AG08470 (cell line): ENCODE results near the genes PCDHB14 and PCDHGB4.

- RRBS = no CpG with 5 or more reads among the region's 15 CpGs
Observed at GRCh38 chr5:141223067-141223749, at the start of gene PCDHB14. PCDHB14 (plus strand) TSS chr5:141223343.

DNA sequence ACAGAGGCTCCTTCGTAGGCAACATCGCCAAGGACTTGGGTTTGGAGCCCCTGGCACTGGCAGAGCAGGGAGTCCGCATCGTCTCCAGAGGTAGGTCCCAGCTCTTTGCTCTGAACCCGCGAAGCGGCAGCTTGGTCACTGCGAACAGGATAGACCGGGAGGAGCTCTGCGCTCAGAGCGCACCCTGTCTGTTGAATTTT is 430 bp downstream of the PCDHGA2 start:
- RRBS = no CpG with 5 or more reads among the region's 11 CpGs

DNA sequence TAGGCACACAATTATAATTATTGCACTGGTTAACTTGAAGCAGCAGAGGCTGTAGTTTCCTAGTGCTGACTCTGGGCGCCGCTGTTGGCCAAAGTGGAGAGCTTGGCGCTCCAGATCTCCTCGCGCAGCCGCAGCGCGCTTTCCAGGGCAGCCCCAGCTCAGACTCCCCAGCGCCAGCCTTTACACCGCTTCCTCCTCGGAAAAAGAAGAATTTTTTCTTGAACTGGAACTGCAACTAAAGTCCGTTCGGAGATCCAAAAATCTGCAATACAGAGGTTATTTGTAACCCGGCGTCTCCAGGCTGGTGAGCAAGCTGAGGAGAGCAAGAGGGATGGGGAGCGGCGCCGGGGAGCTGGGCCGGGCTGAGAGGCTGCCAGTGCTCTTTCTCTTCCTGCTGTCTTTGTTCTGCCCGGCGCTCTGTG is at the start of gene PCDHGB4:
TSS of gene PCDHGB4 (plus strand) at position 145 of the 422 bp plus-strand sequence.
- RRBS = 29% methylated on average over 2 of the region's 21 CpGs

- RRBS = no CpG with 5 or more reads among the region's 5 CpGs
Observed at GRCh38 chr5:141521057-141521869, 32.4 kb downstream of the PCDHGC5 start.

- RRBS = no CpG with 5 or more reads among the region's 10 CpGs
Observed at GRCh38 chr5:141560028-141561530, 58.2 kb downstream of the DIAPH1 start.

DNA sequence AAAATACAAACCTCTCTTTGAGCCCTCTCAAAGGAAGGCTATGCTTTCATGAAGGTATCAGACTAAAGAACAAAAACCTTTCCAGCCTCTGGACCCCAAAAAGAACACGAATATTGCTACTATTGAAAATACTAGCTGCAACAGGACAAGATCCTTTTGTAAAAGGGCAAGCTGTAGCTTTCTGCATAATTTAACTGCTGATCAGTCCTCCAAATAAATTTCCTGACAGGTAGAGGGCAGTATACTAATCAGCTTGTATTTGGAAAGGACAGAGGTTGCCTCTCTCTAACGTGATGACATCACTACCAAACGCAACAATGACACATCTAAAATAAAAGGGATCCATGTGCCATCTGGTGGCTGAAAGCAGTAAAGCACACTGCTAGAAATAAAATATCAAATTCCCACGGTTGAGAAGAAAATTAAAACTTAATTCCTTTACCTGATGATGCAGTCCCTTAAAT is 54.7 kb downstream of the DIAPH1 start:
- RRBS = no CpG with 5 or more reads among the region's 4 CpGs

GRCh38 chr5:141564511-141565000 is 54.2 kb downstream of the DIAPH1 start:
- RRBS = no CpG with 5 or more reads among the region's 3 CpGs

DNA sequence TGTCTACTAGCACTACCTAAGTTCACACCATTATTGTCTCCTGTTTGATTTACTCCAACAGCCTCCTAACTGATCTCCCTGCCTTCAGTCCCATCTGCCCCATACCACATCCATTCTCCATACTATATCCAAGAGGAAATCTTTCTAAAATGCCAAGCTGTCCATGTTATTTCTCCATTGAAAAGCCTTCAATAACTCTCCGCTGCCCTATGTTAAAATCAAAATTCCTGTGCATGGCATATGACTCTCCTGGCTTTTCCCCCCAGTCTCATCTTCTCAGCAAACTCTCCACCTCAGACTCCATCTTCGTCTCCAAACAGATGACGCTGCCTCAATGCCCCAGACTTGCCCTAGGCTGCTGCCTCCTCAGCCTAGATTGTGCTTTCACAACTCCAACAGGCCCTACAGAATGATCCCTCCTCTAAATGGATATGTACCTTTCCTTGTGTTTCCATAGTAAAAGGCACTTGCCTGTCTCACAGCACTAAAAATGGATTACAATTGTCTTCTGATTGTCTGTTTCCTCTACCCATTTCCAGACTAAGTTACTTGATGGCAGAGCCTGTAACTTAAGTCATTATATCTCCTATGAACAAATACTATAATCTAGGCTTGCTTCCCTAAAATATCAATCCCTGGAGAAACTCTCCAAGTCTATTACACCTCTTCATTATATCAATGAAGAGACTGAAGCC is 27.8 kb downstream of the DIAPH1 start:
- RRBS = no CpG with 5 or more reads among the region's 3 CpGs

DNA sequence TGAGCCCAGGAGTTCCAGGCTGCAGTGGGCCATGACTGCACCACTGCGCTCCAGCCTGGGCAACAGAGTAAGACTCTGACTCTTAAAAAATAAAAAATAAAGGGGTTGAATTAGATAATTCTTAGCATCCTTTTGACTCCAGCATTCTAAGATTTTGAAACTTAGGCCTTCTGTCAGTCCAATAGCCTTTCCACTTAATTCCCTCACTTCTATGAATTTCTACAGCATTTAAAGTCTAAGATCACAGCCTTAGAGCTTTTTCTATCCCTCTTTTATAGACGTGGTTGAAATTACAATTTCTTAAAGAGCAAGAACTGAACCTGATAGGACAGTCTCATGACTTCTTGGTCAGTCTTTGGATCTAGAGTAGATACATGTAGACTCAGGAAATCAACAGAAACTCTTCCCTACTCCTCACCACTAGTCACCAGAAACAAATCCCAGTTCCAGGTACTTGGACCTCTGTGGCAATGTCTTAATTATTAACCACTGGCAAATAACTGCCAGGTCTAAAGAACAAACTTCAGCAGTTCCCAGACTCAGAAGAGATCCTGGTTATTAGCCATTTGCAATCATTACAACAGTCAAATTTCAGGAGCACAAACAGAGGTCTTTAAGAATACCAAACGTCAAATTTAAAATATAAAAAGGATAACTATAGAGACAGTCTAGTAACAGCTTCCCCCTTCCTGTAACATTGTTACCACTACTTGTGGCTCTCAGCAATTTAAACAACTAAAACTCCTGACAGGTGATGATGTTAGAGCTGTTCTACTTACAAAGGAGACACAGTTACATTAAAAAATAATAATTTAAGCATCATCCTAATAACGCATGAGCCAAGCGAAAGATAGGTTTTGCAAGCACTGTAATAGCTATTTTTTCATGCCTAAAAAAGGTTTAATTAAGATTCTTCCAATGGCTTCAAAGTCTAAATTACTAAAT is 10.3 kb downstream of the DIAPH1 start:
- RRBS = no CpG with 5 or more reads among the region's 5 CpGs

DNA sequence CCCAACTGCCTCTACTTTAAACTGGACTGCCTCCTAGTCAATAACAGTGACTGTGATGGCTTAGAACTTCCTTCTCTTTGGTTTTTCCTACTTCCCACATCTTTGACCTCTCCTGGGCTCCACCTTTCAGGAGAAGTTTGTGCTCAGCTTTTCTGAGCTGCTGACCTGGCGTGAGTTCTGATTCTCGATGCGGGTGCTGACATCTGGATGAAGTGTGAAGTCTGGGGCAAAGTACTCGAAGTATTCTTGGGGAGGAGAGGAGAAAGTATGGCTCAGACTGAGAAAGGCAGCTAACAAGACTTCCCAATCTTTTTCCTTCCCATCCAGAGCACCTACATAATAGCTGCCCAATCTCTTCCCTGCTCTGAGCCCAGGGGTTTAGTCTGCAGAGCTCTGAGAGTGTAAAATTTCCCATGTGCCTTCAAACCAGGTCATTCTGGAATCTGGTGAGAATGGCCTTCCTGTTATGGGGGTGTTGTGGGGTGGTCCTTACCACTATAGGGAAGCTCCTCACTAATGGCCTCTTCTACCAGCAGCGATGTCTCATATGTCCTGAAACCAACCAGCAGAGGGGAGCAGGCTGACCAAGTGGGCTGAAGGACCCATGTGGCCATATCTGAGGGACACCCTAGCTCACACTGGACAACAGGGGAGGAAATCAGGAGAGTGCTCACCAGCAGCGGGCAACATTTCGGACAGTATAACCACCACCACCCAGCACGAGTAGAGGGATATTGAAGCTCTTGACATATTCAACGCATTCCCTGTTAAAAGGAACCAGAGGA is 6.9 kb upstream of the DIAPH1 start:
- RRBS = no CpG with 5 or more reads among the region's 9 CpGs

DNA sequence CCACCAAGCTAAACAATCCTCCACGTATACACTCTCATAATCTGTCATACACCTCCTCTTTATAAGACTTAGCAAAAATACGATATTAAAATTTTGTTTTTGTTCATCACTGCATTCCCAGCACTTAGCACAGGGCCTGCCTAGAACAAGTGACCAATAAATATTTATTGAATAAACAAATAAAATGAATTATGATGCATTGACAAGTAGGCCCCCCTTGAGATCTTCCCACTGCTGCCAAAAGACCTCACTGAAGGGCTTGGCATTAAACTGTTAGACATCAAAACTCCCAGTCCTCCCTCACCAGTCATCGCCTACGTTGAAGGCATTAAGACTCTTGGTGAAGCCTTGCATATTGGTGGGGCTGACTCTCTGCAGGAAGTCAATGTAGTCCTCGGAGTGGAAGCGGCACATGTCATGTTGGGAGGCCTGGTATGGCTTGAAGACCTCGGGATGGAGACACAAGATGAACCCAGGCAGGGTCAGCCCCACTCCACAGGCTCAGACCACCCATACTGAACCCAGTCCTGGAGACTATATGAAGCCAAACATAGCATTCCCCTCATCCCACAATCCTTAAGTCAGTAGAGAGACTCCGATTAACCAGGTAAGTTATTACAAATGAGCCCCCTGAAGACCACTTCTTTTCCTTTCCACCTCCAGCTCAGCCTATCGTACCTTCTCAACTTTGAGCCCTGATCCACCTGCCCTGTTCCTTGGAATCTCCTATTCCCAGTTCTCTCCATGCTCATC is 2.0 kb downstream of the HDAC3 start:
- RRBS = no CpG with 5 or more reads among the region's 9 CpGs

GRCh38 chr5:141693165-141693916 is 11.3 kb upstream of the ARAP3 start:
- RRBS = no CpG with 5 or more reads among the region's 21 CpGs

DNA sequence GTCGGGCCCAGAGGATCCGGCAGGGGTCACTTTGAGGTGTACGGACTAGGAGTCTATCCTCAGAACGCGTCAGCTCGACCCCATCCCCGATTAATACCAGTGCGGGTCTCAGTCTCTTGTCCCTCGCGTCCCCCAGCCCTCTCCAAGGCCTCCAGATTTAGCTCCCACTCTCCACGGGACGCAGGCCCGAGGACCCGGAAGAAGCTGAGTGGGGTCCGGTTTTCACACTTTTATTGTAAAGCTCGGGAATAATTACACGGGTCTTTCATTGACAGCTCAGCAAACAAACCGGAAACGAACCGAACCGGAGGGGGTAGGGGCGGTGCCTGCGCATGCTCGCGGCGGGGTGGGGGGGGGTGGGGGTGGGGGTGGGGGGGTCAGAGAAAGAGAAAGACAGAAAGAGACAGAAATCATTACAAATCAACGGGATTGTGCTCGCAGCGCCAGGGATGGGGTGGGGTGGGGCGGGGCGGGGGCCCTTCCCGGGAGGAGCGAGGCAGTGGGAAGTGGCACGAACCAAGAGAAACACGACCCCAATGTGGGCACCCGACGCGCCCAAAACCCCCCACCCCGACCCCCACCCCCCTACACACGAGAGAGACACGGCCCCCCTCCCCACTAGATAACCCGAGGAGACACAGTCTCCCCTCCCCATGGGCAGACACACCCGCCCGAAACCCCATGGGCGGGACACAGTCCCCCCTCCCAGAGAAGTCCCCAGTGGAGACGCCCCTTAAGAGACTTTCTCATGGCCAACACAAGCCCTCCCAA is 27.8 kb downstream of the PCDH1 start:
- RRBS = 0% methylated on average over 2 of the region's 46 CpGs

- RRBS = 22% methylated on average over 5 of the region's 13 CpGs
Observed at GRCh38 chr5:141853859-141854197, 24.4 kb downstream of the PCDH1 start.

DNA sequence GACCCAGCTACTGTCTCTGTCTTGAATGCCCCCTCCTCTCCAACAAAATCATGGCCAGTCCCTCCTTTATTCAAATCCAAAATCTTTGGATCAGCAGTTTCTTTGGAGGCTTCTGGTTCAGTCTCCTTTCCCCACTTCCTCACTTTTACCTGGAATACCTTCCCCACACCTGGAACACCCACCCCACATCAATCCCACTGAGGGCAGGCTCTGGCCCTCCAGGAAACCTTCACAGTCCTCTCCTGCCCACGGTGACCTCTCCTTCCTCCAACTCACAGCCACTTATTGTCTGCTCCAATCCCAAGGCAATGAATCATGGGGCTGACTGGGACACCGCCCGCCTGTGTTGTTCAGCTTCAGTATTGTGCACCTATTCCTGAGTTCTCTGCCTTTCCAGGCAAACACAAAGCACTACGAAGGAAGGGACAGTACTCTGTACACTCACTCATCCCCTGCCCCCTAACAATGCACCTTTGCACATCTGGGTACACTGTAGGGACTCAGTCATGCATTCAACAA is 7.4 kb downstream of the PCDH1 start:
- RRBS = no CpG with 5 or more reads among the region's 4 CpGs

DNA sequence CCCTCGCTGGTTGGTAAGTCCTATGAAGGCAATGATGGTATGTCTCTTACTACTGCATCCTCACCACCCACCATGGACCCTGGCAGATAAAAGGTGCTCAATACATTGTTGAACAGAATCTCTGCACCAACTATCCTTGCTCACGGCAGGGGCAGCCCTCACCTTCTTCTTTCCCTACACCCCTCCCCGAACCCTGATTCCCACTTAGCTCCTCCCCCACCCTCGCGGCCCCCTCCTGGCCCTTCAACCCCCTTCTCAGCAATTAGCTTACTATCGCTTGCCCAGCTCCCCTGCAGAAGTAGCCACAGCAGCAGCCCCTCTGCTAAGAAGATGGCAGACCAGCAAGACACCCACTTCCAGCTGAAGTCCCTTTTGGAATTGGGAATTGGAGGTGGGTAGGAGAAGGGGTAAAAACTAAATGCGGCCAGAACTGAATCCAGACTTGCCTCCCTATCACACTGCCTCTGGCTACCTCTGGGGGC is 2.9 kb downstream of the PCDH1 start:
- RRBS = no CpG with 5 or more reads among the region's 7 CpGs

DNA sequence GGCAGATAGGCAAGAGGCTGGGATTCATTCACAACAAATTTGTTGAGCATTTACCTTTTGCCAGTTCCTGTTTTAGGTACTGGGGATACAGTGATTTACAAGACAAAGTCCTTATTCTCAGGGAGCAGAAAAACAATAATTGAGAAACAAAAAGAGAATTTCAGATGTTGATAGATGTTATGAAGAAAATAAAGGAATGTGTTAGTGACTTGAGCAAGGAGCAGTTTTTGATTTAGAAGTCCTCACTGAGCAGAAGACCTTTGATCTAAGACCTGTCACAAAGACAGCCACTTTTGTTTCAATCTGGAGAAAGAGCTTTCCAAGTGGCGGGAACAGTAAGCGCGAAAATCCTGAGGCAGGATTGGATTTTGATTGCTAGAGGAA is 7.2 kb downstream of the DELE1 start:
- RRBS = no CpG with 5 or more reads among the region's 3 CpGs

- RRBS = 2% methylated on average over 2 of the region's 36 CpGs
Observed at GRCh38 chr5:142011878-142012917, 629 bp downstream of the GNPDA1 start.

DNA sequence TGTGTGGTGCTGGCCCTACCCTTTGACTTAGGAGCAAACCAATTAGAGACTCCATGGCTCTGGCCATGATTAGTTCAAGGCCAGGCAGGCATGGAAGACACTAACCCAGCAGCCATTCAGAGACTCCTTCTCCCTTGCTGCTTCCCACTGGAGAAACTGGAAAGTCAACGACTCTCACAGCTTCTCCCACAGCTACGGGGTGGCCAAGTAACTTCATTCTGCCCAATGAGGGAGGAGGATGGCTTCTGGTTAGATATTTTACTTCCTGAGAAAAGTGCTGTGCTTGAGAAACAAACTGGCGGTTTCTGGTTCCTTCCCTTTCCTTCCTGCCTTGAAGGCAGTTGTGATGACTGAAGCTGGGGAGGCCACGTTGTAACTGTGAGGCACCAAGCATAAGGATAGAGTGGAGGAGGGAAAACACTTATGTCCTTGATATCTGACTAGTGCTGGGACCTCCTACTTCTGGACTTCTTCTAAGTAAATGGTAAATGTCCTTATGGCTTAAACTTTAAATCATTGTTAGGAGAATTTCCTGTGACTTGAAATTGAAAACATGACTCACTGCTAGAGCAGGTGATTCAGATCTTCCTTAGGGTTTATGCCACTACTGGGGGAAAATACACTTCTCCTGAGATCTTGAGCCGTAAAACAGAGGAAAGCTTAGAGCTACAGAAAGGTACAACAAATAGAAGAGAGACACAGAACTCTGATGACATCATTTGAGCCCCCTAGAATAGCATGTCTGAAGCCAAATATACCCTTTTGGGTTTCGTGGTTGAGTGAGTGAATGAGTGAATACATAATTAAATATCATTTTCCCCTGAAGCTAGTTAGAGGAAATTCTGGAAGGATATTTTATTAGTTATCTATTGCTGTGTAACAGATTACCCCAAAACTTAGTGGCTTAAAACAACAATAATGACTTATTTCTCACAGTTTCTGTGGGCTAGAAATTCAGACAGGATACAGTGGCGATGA is 3.2 kb upstream of the GNPDA1 start:
- RRBS = no CpG with 5 or more reads among the region's 7 CpGs

- RRBS = 2% methylated on average over 7 of the region's 28 CpGs
Observed at GRCh38 chr5:142024564-142025301, 11.9 kb upstream of the GNPDA1 start.